Mammary epithelial cell (primary cell): Measurements from ENCODE around the gene CCL26.

DNA sequence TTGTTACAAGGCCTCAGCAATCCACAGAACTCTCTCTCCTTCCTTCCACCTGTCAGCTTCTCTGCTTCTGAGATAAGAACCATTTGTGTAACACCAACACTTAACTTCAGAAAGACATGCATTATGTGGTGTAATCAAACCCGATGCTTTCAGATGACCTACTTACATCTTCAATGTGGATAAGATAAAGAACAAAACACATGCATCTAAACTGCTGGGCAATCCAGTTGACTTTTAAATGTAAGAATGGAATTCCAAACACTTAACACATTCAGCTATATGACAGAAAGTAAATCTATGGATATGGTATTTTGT lies 13.1 kb upstream of the LAT2 start:
- CAGE, long polyA plus RNA, result no peak
- RRBS, result no CpG with 5 or more reads among the region's 1 CpG

GRCh38 chr7:74220576-74221312 lies 10.9 kb downstream of the LAT2 start:
- CAGE, long polyA plus RNA, result no peak
- RRBS, result no CpG with 5 or more reads among the region's 14 CpGs

DNA sequence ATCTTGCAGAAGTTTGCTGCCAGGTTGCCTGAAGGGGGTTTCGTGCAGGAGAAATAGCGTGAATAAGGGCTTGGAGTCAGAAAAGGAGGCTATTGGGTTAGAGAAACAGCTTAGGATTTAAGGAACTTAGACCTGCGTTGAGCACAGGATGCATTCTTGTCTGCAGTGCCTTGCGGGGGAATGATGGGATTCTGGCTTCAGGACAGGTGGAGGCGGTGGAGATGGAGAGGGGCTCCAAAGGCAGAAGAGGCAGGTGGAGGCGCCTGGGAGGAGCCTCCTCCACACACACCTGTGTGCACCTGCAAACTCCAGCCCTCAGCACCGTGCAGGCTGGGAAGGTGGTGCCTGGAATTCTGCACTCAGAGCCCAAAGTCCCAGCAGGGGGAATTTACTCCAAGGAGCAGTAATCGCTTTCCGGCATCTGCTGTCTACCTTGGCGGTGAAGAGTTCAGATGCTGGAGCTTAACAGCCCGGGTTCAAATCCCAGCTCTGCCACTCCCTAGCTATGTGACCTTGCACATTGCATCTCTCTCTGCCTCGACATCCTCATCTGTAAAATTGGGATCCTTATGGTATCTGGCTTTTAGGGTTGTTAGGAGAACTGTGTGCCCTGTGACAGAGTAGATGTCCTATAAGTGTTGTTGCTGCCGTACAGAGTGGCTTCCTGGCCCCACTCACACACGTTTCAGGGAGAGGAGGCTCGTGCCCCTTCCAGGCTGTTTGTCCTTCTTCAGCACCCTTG lies 1.9 kb downstream of the CLIP2 start:
- CAGE, long polyA plus RNA, result no peak
- RRBS, result 100% methylated on average over 1 of the region's 15 CpGs

GRCh38 chr7:74606019-74607058 lies 51.2 kb upstream of the GTF2I start:
- CAGE, long polyA plus RNA, result no peak
- RRBS, result 3% methylated on average over 8 of the region's 54 CpGs

- CAGE, long polyA plus RNA, result no peak
- RRBS, result no CpG with 5 or more reads among the region's 11 CpGs
These were observed 3.7 kb upstream of the GTF2I start for GRCh38 chr7:74653730-74654256.

DNA sequence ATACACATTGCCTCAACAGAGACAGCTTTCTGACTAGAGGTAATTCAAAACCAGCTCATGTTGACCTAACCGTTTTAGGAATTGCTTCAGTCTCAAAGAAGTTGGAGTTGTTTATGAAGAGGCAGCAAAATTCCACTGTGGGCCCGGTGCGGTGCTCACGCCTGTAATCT lies 2.2 kb upstream of the GTF2I start:
- CAGE, long polyA plus RNA, result no peak
- RRBS, result no CpG with 5 or more reads among the region's 4 CpGs

DNA sequence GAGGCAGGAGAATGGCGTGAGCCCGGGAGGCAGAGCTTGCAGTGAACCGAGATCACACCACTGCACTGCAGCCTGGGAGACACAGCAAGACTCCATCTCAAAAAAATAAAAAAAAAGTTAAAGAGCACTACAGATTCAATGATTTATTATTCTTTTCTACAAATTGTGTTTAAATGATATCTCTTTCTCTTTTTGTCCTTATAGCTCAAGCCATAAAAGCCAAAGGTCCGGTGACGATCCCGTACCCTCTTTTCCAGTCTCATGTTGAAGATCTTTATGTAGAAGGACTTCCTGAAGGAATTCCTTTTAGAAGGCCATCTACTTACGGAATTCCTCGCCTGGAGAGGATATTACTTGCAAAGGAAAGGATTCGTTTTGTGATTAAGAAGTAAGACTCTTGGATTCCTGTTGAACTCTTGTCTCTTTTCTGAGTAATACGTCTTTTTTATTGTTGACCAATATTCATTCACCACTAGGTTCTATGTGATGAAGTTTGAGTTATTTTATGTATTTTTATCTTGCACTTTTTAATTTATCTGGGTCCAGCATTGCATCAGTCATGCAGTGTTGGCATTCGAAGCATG lies 41.4 kb upstream of the NCF1 start:
- CAGE, long polyA plus RNA, result no peak
- RRBS, result no CpG with 5 or more reads among the region's 11 CpGs

DNA sequence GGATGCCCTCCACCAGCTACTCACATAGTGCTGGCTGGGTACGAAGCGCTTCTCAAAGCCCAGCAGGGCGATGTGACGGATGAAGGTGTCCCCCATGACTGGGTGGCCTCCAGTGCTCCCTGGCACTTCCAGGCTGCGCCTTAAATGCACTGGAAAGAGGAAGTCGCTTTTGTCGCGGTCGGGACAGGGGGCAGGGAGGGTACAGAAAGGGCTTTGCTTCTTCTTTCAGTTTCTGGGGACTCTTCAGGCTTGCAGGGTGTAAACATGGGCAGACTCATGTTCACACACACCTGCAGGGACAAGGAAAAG lies 79.4 kb downstream of the GTF2IRD2B start:
- CAGE, long polyA plus RNA, result no peak
- RRBS, result no CpG with 5 or more reads among the region's 9 CpGs

GRCh38 chr7:75650574-75651173 lies 88.1 kb downstream of the HIP1 start:
- CAGE, long polyA plus RNA, result no peak
- RRBS, result no CpG with 5 or more reads among the region's 14 CpGs

DNA sequence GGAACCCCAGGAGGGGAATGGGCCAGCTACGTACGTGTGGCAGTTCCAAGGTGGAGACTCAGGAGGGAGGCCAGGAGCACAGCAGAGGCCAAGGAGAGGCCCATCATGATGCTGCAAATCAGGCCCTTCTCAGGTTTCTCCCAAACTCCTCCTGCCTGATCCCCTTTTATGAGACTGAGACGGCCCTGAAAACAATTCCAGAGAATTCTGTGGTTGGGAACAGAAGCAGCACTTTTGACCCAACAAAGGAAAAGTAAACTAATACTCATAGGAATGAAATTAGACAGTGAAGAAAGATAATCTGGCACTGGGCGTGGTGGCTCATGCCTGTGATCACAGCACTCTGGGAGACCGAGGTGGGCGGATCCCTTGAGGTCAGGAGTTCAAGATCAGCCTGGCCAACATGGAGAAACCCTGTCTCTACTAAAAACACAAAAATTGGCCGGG lies at the start of gene CCL26:
CCL26 (minus strand) TSS at position 142 of the 447 bp plus-strand sequence.
- CAGE, long polyA plus RNA, result no peak
- RRBS, result no CpG with 5 or more reads among the region's 7 CpGs

- CAGE, long polyA plus RNA, result no peak
- RRBS, result no CpG with 5 or more reads among the region's 7 CpGs
These were observed 13.6 kb upstream of the RHBDD2 start for GRCh38 chr7:75865259-75865596.

DNA sequence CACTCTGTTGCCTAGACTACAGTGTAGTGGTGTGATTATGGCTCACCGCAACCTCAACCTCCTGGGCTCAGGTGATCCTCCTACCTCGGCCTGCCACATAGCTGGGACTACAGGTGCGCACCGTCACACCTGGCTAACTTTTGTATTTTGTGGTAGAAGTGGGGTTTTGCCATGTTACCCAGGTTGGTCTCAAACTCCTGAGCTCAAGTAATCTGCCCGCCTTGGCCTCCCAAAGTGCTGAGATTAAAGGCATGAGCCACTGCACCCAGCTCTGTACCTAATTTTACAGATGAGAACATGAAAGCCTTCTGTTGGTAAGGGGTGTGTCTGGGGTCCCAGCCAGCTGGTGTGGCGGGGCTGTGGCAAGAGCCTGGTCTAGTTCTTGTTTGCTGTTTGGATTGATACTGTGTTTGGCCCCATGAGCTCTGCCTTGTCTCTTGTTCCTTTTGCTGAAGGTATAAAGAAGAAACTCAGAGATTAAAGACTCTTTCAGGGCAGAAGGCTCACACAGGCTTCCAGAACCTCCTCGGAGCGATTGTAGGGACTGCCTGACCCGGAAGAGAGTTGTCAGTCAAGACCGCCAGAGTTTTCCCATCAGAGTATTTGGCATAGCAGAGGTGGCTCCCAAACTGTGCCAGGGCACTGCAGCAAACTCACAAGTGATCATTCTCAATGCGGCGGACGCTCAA lies 31.5 kb downstream of the POR start:
- CAGE, long polyA plus RNA, result no peak
- RRBS, result no CpG with 5 or more reads among the region's 13 CpGs

DNA sequence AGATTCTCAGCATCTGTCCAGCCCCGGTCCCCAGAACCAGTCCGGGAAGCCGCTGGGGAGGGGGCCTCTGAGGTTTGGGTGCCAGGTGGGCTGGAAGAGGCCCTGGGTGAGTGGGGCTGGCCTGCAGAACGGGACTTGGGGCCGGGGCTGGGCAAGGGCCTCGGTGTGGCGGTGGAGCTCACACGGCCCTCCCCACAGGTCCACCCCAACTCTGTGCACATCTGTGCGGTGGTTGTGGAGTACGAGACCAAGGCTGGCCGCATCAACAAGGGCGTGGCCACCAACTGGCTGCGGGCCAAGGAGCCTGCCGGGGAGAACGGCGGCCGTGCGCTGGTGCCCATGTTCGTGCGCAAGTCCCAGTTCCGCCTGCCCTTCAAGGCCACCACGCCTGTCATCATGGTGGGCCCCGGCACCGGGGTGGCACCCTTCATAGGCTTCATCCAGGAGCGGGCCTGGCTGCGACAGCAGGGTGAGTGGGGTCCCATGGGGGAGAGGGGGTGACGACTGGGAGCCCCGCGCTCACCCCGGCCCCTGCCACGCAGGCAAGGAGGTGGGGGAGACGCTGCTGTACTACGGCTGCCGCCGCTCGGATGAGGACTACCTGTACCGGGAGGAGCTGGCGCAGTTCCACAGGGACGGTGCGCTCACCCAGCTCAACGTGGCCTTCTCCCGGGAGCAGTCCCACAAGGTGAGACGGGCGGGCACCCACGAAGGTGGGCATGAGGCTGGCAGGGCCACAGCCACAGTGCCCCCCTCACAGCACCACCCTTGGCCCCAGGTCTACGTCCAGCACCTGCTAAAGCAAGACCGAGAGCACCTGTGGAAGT lies 8.8 kb downstream of the TMEM120A start:
- CAGE, long polyA plus RNA, result no peak
- RRBS, result 88% methylated on average over 19 of the region's 47 CpGs

DNA sequence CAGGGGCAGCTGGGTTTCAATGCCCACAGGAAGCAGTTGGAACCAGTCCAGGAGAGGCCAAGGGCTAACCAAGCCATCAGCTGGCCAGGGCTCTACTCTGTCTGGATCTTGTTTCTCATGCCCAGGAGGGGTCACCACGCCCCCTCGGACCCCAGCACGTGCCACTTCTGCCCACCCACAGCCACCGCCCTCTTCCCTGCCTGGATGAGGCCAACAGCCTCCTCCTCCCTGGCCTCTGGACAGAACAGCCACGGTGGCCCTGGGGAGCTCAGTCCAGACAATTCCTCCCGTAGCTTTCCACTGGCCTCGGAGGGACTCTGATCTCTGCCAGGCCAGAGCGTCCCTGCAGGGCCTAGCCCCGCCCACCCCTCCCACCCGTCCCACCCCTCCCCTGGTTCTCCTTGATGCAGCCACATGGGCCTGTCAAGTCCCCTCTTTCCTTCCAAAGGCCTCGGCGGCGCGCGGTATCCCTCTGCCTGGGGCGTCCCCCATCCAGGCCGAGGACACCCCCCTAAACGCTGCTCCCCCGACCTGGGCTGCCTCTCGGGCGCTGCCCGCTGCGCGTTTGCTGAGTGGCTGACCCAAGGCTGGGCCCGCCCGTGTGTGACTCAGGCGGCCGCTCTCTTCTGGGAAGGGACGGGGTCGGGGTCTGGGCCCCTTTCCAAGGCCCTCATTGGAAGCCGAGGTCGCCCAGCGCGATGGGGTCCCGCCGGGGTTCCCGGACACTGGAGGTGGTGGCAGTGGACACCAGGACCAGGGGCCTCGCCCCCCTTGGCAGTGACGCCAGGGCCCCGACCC lies 608 bp downstream of the TMEM120A start:
- CAGE, long polyA plus RNA, result no peak
- RRBS, result no CpG with 5 or more reads among the region's 40 CpGs

GRCh38 chr7:76011218-76012120 lies 17.1 kb upstream of the TMEM120A start:
- CAGE, long polyA plus RNA, result no peak
- RRBS, result no CpG with 5 or more reads among the region's 14 CpGs

DNA sequence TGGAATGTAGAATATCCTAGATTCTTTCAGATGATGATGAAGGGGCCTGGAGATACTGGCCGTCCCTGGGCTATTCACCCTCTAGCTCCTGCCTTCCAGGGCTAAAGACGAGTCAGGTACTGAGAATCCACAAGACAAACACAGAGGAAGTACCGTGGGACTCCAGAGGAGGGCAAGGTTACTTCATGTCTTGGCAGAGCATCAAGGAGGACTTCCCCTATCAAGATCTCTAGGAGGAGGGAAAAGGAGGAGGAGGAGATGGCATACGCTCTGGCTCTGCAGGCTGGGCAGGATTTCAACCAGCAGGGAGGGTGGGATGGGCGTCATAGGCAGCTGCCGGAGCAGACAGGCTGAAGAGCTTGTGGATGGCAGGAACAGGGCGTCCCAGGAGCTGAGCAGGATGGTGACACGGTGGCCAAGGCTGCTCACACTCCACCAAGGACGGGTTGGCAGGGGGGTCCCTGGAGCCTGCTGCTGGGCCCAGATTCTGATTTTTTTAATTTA lies 21.3 kb downstream of the MDH2 start:
- CAGE, long polyA plus RNA, result no peak
- RRBS, result no CpG with 5 or more reads among the region's 9 CpGs

DNA sequence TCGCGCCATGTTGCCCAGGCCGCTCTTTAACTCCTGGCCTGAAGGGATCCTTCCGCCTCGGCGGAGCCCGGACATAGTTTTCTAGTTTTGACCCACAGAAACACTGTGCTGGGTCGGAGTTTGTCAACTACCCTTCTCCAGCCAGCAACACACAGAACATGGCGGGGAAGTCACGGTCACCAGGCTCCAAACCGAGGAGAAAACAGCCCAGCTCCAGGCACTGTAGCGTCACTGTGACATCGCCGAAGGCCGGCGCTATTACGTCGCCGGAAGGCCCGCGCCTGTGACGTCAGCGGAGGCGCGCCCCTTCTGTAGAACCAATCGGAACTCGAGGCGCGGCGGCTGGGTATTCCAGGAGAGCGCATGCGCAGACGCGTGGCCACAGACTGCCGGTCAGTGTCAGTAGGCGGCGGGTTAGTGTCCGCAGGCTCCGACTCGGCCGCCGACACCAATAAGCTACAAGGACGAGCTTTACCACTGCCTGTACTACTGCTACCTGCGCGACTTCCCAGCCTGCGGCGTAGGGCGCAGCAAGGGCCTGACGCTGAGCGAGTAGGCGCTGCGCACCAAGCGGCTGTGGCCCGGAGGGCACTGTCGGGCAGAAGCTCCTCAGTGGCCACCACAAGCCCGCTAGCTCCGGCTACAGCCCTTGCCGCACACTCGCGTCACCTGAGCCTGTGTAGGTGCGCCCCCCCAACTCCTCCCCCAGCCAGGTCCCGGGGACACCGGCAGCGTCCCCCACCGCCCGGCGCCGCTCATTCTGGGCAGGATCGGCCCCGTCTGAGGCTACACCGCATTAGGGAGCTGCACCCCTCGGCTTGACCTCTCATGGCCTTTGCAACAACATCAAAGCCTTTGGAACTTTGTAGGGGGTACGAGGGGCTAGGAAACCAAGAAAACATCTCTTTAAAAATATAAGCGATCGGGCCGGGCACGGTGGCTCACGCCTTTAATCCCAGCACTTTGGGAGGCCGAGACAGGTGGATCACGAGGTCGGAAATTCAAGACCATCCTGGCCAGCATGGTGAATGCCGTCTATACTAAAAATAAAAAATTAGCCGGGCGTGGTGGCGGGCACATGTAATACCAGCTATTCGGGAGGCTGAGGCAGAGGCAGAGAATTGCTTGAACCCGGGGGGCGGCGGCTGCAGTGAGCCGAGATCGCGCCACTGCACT lies 35.0 kb upstream of the SRRM3 start:
- CAGE, long polyA plus RNA, result no peak
- RRBS, result 4% methylated on average over 6 of the region's 92 CpGs

- CAGE, long polyA plus RNA, result no peak
- RRBS, result no CpG with 5 or more reads among the region's 7 CpGs
These were observed 16.5 kb downstream of the SRRM3 start for GRCh38 chr7:76218011-76218684.

DNA sequence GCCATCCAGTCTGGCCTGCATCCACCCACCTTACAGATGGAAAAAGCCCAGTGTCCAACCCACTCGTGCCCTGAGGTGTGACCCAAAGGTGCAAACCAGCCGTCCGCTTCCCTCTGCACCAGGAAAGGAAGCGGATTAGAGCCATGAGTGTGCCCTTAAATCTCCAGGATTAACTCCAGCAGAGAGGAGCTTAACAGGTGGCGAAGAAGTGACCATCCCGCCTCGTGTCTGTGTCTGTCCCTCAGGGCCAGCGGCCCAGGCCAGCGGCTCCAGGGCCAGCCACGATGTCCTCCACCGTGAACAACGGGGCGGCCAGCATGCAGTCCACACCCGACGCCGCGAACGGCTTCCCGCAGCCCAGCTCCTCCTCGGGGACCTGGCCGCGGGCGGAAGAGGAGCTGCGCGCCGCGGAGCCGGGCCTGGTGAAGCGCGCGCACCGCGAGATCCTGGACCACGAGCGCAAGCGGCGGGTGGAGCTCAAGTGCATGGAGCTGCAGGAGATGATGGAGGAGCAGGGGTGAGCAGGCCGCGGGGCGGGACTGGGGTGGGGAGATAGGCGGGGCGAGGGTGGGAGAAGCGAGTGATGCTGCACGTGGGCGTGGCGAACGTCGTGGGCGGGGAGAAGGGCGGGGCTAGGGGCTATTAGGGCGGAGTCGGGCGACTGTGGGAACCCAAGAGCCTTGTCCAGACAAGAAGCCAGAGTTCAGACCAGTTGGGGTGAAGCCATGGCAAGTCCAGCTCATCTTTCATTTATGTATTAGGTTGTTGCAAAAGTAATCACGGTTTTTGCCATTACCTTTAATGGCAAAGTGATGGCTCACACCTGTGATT lies 33.3 kb downstream of the SRRM3 start:
- CAGE, long polyA plus RNA, result no peak
- RRBS, result no CpG with 5 or more reads among the region's 54 CpGs

GRCh38 chr7:76308918-76309274 lies 6.4 kb downstream of the HSPB1 start:
- CAGE, long polyA plus RNA, result no peak
- RRBS, result no CpG with 5 or more reads among the region's 10 CpGs